ENCODE measurements around the genes RAB8B and USP3.

DNA sequence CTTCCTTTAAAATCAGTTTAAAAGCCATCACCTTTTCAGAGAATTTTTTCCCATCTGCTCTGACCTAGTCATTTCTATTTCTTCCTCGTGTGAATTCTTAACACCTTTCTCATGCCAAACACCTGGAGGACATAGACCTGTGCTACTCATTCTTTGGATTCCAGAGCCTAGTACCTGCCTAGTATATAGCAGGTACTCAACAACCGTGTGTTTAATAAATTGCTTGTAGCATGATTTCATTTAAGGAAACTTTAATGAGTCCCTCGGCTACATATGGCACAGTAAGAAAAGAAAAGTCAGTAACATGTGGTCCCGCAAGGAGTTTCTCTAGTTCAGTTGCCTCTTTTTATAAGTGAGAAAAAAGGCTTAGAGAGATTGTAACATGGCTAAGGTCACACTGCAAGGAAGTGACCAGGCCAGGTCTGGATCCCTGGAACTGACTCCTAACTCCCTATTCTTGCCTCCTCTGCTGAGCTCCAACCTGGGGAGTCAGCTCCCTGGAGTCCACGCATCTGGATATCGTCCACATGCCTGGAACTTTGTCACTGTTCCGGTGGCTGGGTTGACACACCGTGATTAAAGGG, 1.9 kb upstream of the TPM1 start:
- RRBS, result no CpG with 5 or more reads among the region's 8 CpGs

GRCh38 chr15:63042321-63042627, 273 bp upstream of the TPM1 start:
- RRBS, result 2% methylated on average over 26 of the region's 36 CpGs

- RRBS, result no CpG with 5 or more reads among the region's 11 CpGs
Measured at GRCh38 chr15:63063952-63064545, 21.5 kb downstream of the TPM1 start.

GRCh38 chr15:63071453-63072125, 29.0 kb downstream of the TPM1 start:
- RRBS, result no CpG with 5 or more reads among the region's 6 CpGs

DNA sequence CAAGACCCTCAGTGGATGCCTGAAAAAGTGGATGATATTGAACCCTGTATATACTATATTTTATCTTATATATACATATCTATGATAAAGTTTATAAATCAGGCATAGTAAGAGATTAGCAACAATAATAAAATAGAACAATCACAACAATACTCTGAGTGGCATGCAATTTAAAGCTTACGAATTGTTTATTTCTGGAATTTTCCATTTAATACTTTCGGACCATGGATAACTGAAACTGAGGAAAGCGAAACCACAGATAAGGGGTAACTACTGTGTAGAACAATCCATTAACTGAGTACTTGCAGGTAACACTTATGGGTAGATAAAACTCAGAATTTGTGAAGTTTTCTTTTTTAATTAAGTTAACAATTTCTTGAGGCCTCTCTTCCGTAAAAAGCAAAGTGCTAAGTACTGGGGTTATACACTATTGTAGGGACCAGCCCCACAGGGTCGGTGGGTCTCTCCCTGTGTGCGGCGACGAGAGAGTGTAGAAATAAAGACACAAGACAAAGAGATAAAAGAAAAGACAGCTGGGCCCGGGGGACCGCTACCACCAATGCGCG, 1.4 kb downstream of the LACTB start:
- RRBS, result no CpG with 5 or more reads among the region's 12 CpGs

DNA sequence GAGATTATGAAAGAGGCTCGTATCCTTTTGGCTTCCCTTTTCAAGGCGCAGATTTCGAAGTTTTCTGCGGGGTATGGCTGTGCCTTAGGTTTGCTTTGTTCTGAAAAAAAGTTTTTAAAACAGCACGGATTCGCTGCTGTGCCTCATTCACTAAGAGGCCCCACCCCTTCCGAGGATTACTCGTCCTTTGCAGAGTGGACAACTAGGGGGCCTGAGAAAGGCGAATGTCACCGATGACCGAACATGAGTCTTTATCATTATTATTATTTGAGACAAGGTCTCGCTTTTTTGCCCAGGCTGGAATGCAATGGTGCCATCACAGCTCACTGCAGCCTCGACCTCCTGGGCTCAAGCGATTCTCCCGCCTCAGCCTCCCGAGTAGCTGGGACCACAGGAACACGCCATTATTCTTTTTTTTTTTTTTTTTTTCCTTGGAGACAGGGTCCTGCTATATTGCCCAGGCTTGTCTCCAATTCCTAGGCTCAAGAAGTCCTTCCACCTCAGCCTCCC, 698 bp upstream of the RPS27L start:
- RRBS, result no CpG with 5 or more reads among the region's 17 CpGs

DNA sequence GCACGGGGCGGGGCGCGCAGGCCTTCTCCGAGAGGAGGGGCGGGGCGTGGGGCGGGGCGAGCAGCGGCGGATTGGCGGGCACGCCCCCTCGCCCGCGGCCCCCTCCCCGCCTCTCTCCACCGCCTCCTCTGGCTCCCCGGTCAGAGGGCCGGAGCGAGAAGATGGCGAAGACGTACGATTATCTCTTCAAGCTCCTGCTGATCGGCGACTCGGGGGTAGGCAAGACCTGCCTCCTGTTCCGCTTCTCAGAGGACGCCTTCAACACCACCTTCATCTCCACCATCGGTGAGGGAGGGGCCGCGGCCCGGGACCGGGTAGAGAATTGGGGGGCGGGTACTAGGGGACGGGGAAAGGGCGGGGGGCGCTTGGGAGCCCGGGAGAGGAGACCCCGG, at the start of gene RAB8B:
Gene RAB8B, plus strand, starts transcription at position 143 of the 392 bp plus-strand sequence.
- RRBS, result 3% methylated on average over 6 of the region's 40 CpGs

DNA sequence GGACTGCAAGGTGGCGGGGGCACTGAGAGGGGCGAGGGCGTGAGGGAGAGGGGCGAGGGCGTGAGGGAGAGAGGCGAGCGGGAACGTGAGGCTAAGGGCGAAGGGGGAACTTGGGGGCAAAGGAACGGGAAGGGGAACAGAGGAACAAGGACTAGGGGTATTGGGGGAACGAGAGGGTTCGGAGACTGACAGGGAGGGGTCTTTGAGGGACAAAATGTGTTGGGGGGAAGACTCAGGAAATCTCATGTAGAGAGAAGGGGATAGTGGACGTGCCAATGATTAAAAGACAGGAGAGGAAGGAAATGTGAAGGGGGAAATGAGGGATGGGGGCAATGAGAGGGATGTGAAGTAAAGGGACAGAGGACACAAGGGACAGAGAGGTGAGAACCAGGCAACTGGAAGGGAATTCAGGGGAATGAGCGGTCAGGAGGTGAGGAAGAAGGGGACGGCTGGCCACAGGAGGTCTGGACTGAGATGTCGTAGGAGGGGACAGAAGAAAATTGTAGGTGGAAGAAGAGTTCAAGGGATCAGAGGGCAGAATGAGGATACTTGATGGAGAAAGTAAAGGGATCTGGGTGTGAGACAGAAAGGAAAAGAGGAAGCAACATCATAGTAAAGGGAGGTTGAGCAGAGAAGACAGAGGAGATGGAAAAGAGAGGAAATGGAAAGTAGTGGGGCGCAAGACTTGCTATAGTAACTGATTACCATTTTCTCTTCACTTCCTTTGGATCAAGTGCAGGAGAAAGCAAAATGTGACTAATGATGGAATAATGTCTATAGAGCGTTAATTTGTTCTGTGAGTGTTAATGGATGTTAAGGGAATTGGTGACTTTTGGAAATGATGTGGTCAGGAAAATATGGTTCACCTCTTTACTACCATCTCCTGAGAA, 695 bp downstream of the RAB8B start:
- RRBS, result no CpG with 5 or more reads among the region's 18 CpGs

GRCh38 chr15:63379322-63380205, 2.1 kb downstream of the CA12 start:
- RRBS, result no CpG with 5 or more reads among the region's 7 CpGs

DNA sequence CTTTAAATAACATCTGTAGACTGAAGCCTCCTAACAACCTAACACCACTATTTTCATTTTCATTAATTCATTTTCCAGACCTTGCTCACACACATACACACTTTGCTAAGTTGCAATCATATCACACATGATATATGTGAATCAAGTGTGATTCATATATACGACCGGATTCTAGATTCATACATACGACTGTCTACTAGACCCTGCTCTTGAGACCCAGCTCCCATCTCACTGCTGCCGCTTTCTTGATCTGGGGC, 51.3 kb upstream of the CA12 start:
- RRBS, result no CpG with 5 or more reads among the region's 4 CpGs

DNA sequence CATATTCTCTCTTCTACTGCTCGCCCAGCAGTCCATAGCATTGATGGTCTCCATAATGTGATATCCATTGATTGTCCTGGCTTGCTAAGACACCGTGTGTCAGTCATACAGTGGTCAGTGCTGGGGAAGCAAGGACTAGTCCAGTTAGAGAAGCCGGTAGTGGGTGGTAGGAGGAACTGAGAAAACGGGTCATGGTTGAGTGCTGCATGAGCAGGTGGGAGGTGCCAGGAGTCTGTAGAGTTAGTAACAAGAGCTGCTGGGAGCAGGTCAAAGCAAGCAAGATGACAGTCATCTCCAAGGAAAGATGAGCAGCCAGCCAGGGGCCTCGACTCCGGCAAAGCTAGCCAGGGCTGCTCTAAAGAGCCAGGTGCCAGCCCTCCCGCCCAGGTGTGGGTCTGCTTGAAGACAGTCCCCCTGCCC, 29.6 kb upstream of the USP3 start:
- RRBS, result no CpG with 5 or more reads among the region's 7 CpGs

GRCh38 chr15:63480422-63480721, 24.0 kb upstream of the USP3 start:
- RRBS, result no CpG with 5 or more reads among the region's 3 CpGs

- RRBS, result no CpG with 5 or more reads among the region's 3 CpGs
Measured at GRCh38 chr15:63500203-63500663, 4.2 kb upstream of the USP3 start.

DNA sequence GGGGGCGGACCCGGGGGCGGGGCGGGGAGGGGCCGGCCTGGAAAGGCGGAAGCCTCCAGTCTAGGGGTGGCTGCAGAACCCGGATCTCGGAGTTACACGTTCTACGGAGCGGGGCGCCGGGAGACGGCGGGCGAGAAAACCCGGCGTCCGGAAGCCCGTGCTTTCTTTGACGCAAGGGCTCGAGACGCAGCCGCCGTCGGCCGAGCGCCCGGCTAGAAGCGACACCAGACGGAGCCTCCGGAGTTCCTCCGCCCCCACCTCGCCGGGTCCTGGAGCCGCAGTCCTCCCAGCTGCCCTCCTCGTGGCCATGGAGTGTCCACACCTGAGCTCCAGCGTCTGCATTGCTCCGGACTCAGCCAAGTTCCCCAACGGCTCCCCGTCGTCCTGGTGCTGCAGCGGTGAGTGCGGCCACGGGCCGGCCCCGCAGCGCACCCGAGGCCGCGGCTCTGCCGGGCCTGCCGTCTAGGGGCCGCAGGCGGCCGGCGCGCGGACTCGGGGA, at the start of gene USP3:
Gene USP3, plus strand, starts transcription at position 161 of the 499 bp plus-strand sequence.
- RRBS, result under 1% methylated on average over 26 of the region's 60 CpGs

DNA sequence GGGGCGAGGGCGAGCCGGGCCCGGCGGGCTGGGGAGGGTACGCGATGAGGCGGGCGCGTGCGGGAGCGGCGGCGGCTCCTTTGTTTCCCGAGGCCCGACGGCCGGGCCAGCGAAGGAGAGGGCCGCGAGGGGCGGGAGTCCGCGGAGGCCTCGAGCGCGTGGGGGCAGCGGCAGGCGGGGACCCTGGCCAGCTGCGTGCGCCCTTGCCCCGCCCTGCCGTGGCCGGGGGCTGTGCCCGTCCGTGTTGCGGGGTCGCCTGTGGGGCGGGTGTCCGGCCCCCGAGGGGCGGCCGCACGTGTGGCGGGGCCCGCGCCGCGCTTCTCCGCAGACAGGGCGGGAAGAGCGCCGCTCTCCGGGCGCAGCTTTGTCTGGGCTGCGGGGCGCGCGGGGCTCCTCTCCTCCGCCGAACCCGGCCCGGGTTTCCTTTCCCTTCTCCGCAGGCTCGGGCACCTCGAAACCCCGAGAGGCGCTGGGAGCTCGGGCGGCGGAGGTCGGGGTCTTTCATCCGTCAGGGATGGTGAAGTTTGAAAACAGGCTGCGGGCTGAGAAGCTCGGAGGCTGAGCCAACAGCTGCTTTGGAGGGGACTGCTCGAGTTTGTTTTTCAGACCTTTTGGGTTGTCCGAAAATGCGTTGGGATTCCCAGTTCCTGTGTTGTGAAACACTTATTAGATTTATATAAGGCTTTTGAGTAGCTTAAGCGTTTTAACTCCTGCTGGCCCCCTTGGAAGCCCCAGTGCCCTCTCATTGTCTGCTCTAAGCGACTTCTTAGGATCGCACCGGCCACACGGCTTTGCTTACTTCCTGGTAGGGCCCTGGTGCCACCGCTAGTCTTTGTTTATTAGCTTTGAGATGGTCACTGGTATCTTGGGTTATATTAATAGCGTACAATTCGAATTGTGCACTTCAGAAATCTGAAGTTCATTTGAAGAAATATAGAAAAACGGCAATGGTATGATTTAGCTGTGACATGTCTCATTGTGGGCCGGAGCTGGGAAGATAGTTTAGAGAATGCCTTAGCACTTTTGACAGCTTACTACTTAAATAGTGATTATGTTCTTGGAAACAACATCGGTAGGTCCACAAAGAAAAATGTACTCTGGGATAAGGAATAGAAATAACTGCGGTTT, 903 bp downstream of the USP3 start:
- RRBS, result under 1% methylated on average over 37 of the region's 90 CpGs

- RRBS, result no CpG with 5 or more reads among the region's 6 CpGs
Measured at GRCh38 chr15:63560595-63561313, 36.4 kb upstream of the FBXL22 start.

GRCh38 chr15:63571592-63572582, 25.3 kb upstream of the FBXL22 start:
- RRBS, result no CpG with 5 or more reads among the region's 1 CpG

GRCh38 chr15:63605822-63606206, 8.6 kb downstream of the FBXL22 start:
- RRBS, result no CpG with 5 or more reads among the region's 7 CpGs

- RRBS, result no CpG with 5 or more reads among the region's 8 CpGs
Measured at GRCh38 chr15:63615862-63616728, 18.9 kb downstream of the FBXL22 start.

DNA sequence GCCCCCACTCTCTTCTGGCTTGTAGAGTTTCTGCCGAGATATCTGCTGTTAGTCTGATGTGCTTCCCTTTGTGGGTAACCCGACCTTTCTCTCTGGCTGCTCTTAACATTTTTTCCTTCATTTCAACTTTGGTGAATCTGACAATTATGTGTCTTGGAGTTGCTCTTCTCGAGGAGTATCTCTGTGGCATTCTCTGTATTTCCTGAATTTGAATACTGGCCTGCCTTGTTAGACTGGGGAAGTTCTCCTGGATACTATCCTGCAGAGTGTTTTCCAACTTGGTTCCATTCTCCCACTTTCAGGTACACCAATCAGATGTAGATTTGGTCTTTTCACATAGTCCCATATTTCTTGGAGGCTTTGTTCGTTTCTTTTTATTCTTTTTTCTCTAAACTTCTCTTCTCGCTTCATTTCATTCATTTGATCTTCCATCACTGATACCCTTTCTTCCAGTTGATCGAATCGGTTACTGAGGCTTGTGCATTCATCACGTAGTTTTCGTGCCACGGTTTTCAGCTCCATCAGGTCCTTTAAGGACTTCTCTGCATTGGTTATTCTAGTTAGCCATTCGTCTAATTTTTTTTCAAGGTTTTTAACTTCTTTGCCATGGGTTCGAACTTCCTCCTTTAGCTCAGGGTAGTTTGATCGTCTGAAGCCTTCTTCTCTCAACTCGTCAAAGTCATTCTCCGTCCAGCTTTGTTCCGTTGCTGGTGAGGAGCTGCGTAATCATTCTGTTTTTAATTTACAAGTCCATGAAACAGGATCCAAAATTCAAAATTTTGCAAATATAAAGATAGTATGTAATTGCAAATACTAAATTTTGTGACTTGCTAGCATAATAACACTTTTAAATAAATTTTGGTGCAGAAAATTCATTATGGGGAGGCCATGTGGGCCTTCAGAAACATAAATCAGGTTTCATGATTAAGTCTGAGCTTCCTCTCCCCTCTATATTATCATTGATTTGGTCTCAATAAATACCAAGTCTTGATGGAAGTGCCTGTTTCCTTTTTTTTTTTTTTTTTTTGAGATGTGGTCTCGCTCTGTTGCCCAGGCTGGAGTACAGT, 24.5 kb downstream of the FBXL22 start:
- RRBS, result no CpG with 5 or more reads among the region's 18 CpGs